Prostate gland (tissue), 2 donors: ENCODE measurements around a stretch of chr6.

- PRO-cap, result no peak
- RAMPAGE, long total RNA, 2 experiments, result no peak in any of the 2 experiments
These were observed 431.7 kb downstream of the CD83 start for GRCh38 chr6:14549096-14549873.

DNA sequence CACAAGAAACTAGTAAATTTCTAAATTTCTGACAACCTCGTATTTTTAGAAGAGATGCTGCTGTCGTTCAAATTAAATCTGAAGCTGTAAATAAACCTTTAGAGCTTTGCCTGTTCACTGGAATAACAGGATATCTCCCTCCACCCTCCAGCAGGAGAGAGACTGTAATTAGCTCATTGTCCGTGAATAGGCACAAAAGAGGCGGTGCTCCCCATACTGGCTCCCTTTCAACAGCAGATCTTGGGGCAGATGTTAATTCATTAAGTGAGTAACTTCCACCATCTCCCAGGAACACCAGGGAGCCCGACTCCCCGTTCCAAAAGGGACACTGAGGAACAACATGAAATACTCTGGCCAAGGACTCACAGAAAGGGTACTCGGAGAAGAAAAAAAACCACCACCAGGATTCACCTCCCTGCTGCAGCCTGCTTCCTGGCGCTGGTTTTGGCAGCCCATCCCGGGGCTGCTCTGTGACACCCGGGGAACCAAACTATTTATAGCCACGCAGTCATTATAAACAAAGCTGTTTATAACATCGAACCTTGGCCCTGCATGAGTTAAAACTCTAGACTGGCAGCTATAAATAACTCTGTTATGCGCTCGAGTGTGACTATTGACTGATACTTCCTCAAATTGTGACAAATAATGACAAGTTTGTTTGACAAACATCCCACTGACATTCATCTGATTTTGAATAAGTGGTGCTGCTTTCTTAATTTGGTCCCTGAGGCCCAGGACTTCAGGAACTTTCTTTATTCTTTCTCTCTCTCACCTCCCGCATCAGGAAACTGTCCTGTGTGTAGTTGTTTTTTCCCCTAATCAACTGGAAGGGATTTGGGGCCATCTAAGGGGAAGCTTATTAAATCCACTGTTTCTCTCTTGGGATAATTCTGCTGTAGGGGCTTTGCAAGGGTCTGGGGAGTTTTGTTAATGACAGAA lies 521.5 kb downstream of the CD83 start:
- PRO-cap, result no peak
- RAMPAGE, long total RNA, 2 experiments, result no peak in any of the 2 experiments

DNA sequence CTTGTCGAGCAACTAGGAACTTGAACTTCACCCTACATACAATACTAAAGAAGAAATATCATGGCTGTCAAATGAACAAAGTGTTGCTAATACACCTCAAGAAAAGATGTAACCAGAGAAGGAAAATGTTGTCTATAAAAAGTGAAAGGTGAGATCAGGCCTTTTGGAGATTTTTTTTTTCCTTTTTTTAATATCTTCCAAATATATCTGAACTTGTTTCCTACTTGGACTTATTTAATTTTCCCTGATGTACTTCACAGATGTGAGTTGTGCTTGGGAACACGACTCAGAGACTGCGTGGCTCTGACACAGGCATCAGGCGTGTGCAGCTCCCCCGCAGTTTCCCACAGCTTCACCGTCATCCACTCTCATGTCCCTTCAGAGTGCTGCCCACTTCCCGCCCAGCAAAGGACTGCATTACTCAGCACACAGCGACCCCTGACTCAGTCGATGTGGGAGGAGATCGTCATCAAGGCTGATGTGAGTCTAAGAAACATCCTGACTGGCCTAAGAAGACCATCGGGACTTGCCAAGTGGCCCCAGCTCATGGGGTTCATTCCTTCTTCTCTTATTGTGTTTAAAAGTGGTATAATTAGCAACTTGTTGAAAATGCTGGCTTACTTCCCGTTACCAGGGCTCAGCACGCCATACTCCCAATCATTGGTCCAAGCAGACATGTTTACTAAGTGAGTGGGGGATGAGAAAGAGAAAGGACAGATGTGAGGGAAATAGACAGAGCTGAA lies 539.5 kb upstream of the JARID2 start:
- PRO-cap, result no peak
- RAMPAGE, long total RNA, 2 experiments, result no peak in any of the 2 experiments

DNA sequence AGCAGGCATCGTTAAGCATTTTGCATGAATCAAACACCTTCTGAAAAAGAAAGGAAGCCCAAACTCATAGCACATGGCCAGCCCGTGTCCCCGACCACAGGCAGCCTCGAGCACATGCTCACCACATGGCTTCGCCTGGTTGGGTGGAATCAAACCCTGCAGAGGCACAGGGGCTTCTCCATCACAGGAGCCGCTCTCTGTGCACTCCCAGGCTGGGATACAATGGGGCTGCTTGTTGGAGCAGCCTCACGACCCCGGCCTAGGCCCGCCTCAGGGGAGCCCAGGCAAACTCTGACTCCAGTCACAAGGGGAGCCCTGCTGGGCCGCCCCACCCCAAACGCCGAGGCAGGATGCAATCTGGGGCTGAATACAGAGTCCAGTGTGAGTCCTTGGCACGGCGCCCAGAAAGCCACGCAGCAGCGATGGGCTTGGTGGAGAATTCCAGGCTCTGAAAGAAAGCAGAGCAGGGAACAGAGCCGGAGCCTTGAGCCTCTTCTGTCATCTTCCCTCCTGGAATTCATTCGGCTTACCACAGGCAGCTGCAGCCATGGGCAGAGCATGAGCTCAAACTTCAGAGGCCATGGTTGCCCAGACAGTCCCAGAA lies 441.3 kb upstream of the JARID2 start:
- PRO-cap, result no peak
- RAMPAGE, long total RNA, 2 experiments, result no peak in any of the 2 experiments

- PRO-cap, result no peak
- RAMPAGE, long total RNA, 2 experiments, result no peak in any of the 2 experiments
These were observed 1.1 kb downstream of the JARID2 start for GRCh38 chr6:15246951-15247407.

DNA sequence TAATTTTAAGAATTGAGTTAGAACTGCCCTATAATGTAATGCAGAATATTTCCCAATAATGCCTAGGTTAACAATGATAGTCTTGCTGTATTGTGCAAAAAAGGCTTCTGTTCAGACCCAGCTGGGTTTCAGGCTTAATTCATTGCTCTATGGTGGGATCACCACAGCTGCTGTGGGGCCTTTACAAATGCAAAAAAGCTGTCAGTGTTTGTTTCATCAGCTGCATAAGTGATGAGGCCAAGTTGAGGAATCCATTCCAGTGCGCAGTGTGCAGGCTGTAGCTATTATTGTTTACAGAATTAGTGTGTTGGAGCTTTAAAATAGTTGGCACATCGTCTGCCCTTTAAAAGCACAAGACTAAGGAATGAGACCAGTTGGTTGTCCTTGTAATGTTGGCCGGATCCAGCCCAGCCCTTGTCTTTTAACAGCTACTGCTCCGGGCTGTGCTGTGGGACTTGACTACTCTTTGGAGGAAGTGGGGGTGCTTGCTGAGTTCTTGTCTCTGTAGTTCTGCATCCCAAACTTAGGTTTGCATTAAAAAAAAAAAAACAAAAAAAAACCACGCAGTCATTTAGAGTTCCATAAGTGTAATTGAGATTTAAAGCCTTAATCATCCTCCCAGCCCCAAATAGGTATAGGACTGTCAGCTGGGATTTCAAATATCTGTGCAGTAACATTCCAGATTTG lies 19.1 kb downstream of the JARID2 start:
- PRO-cap, result no peak
- RAMPAGE, long total RNA, 2 experiments, result no peak in any of the 2 experiments

GRCh38 chr6:15267341-15268046 lies 21.6 kb downstream of the JARID2 start:
- PRO-cap, result no peak
- RAMPAGE, long total RNA, 2 experiments, result no peak in any of the 2 experiments

DNA sequence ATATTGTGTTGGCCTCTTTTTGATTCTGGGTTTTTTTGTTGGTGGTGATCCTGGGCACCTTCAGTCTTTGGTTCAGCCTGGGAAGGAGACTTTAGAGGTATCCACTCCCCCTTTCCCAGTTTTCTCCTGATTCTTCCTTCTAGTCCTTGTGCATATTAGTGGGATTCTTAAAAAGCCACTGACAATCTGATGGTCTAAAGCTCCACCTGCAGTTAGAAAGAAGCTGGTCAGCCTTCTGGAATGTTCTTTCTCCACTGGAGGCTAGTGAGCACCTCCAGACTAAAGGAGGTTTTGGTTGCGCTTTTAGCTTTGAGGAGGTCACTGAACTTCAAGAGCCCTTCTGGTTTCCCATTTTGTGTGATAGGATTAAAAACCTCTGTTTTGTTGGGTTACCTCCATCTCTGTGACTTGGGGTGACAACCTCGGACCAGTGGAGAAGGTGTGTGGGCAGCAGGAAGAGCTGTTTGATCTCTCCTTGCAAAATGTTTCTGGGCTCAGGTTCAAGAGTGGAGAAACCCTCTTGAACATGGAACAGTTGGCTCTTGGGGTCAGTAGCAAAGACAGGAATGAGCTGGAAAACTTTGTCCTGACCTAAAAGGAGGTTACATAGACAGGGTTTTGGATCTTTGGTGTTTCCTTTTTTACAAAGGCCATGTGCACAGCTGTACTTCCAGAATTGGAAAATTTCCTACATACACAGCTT lies 29.0 kb downstream of the JARID2 start:
- PRO-cap, result no peak
- RAMPAGE, long total RNA, 2 experiments, result no peak in any of the 2 experiments

DNA sequence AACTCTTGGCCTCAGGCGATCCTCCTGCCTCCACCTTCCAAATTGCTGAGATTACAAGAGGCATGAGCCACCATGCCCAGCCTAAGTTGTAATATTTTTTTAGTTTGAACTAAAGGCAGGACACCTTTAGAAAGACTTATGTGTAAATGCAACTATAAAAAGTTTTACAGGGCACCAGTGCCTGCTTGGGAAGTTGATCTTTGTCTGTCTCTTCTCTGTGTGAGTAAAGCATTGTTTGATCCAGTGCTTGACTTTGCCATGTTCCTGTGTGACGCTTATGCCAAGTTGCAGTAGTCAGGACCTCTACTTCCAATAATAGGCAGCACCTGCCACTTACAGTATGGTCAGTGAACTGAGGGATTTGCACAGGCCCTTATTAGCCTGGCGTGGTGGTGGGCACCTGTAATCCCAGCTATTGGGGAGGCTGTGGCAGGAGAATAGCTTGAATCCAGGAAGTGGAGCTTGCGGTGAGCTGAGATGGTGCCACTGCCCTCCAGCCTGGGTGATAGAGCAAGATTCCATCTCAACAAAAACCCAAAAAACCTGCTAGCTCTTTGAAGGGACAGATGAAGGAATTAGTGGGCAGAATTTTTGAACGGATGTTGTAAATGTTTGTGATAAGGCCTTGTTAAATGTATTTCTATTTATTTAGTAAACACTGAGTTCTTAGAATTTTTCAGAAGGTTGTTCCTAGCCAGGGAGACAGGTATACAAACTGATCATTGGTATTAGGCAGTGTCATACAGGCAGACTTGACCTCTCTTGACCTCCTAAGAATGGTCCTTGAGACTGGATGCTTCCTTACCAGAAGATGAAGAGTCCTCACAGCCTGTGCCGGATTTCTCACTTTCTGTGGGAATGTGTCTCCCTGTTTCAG lies 47.3 kb downstream of the JARID2 start:
- PRO-cap, result no peak
- RAMPAGE, long total RNA, 2 experiments, result no peak in any of the 2 experiments

- PRO-cap, result no peak
- RAMPAGE, long total RNA, 2 experiments, result no peak in any of the 2 experiments
These were observed 53.1 kb downstream of the JARID2 start for GRCh38 chr6:15298939-15299480.

- PRO-cap, result no peak
- RAMPAGE, long total RNA, 2 experiments, result no peak in any of the 2 experiments
These were observed 197.2 kb downstream of the JARID2 start for GRCh38 chr6:15443105-15443412.

DNA sequence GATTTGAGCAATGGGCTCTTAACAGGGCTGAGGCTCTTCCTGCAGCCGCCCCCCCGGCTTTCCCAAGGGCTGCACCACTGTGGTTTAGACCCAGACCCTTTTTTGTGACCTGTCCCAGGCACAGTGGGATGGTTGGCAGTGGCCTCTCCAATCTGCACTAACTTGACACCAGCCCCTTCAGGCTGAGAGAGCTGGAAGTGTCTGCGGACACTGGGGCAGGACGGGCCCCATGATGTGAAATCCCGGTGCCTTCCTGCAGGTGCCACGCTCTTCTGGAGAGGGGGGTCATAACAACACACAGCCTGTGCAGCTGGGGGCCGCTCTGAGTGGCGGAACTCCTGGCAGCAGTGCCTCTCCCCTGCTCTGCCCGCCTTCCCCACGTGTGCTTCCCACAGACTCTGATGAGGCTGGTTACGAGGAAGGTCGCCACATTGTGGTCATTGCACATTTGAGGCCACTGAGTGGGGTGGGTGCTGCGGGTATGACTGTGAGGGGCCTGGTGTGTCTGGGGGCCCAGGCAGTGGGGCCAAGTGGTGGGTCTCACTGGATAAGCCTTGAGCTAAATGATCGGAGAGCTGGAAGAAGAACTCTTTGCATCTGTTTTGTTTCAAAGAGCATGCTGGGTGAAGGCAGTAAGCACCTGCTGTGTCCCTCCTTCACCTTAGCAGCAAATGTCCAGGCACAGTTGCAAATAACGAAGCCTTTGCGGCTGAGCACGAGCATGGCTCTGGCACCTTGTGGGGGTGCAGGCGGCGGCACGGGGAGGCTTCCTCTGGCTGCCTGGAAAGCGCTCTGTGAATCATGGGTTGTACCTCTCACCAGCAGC lies 145.1 kb downstream of the DTNBP1 start:
- PRO-cap, result no peak
- RAMPAGE, long total RNA, 2 experiments, result no peak in any of the 2 experiments

DNA sequence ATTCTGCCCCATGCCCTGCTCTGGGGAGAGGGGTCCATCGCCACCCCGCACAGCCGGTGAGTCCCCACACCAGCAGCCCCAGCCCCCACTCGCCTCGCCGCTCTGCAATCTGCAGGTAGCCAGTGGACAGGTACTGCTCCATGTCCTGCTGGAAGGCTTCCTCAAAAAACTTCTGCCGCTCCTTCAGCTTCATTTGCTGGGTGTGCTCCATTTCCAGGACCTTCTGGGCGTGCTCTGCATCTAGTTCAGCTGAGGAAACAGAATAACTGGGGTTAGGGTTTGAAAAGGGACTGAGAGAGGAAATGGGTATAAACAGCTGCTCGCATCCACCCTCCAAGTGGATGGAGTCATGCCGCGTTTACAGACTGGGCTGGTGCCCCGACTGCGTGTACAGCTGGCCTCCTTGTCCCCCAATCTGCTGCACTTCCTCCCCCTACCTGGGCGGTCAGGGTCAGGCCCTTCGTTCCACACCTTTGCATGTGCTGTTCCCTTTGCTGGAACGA lies 129.6 kb downstream of the DTNBP1 start:
- PRO-cap, result unidirectional peak, minus-strand start at position 104 of the sequence
- RAMPAGE, long total RNA, 2 experiments, result no peak in any of the 2 experiments

DNA sequence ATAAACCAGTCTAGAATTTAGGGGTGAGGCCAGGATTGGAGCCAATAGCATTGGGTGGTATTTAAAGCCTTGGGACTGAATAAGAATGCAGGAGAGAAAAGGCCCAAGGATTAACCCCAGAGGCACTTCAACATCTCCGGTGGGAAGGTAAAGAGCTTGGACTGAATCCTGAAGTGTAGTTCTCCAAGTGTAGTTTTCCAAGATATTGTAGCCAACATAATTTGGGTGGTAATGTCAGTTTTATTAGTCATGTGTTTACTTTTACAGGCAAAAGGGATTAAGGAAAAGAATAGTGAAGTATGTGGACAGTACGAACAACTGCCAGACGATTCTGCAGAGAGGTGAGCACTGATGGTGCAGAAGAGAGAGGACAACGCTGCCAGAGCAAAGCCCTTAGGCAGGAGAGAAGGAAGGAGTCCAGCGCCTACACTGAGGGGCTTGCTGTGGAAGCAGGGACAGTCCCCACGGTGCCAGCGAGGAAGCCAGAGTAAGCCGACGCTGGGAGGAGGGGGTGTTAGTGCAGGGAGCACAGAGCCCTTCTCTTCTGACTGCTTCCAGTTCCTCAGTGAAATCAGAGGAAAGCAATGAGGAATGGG lies 85.0 kb downstream of the DTNBP1 start:
- PRO-cap, result no peak
- RAMPAGE, long total RNA, 2 experiments, result no peak in any of the 2 experiments

DNA sequence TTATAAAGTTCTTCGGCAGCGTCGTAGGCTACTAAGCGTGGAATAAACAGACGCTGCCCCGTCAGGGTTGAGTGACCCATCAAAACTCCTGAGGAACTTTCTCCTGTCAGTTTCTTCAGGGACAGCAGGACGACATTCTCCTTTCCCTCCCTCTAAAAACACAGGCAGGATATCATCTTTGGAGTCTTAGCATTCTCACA lies 28.8 kb upstream of the DTNBP1 start:
- PRO-cap, result no peak
- RAMPAGE, long total RNA, 2 experiments, result no peak in any of the 2 experiments

DNA sequence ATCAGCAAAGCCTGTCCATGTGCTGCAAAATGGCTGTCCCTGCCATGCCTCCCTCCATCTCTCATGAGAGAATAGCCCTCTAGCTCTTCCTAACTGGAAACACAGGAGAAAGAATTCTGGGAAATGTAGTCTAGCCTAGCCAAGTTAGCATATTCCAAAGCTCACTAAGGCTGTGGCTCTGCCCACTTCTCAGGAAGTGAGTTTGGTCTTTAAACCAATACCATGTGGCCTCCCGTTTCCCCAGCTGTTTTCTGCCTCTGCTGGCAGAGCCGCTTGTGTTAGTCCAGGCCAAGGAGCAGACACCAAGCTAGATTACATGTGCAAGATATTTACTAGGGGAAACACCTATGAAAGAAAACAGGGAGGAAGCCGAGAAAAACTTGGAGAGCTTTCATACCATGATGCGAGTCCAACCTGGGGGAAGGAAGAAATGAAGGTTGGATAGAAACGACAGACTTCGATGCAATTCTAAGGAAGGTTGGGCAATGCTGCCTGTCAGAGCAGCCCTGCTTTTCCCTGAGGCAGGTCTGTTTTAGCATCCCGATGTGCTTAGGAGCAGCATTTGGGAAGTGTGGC lies 91.7 kb upstream of the DTNBP1 start:
- PRO-cap, result no peak
- RAMPAGE, long total RNA, 2 experiments, result no peak in any of the 2 experiments

GRCh38 chr6:16130768-16131483 lies 2.0 kb downstream of the MYLIP start:
- PRO-cap, result unidirectional peak, plus-strand start at chr6:16131215
- RAMPAGE, long total RNA, 2 experiments, result no peak in any of the 2 experiments

- PRO-cap, result no peak
- RAMPAGE, long total RNA, 2 experiments, result no peak in any of the 2 experiments
These were observed 7.7 kb downstream of the MYLIP start for GRCh38 chr6:16136510-16136969.

DNA sequence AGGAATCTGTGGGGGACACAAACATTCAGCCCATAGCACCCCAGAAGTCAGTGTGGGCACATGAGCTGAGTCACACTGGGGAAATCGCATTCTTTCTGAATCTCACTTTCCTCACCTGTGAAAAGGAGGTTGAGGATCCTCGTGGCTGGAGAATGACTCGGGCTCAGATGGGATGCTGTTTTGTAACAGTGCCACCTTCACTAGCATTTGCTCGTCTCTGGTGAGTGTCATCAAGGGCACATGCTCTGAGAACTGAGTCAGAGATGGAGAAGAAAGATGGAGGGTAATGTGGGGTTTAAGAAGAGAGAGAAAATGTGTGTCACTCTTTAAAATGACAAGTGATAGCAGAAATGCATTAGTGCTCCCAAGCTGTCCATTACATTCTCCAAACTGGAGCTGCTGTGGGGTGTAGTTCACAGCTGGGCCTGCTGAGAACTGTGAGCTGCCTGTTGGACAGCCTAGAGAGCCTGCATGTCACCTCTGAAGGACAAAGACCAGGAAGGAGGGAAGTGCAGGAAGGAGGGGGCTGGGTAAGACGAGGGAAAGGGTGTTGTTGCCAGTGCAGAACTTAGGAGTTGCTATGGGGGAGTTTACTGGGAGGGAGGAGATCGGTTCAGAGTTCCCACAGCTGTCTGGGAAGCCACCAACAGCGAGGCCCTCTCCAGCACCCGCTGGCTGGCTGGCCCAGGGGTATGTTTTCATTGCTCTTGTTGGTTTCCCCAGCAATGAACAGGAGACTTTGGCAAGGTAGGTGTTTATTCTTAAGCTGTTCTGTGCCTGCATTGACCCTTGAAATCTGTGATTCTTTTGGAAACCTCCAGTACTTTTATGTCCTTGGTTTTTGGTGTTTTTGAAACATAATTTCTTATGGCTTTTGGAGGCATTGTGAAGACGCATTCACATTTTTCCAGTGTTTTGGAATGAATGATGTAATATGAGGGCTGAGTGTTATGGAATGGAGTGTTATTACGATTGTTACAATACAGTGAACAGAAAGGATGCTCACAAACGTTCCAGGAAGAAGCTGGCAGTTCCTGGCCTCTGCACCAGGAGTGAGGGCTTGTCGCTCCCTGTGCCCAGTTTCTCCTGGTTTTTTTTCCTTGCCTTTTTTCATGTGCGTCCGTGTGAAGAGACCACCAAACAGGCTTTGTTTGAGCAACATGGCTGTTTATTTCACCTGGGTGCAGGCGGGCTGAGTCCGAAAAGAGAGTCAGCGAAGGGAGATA lies 19.9 kb downstream of the GMPR start:
- PRO-cap, result no peak
- RAMPAGE, long total RNA, 2 experiments, result start-site peak on the plus strand in 1 of 2 experiments, centred at position 527 of the sequence, 21 reads per replicate

DNA sequence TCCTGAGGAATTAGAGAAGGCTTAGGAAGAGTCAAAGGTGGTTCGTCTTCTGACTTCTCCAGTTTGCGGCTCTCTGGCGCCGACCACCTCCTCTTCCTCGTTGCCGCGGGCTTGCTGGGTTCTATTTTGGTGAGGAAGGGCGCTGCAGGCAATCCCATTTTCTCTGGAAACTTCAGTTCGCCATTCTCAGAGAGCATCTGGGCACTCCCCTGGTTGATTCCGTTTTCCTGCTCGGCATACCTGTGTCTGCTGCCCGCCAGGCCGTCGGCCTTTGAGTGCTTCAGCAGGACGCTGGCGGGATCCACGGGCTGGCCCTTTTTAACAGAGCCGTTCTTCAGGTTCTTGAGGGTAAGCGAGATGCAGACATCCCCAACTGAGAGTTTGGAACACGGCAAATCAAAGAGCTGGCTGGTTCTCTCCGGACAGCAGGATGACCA lies 68.0 kb downstream of the GMPR start:
- PRO-cap, result no peak
- RAMPAGE, long total RNA, 2 experiments, result no peak in any of the 2 experiments